ENCODE results near the genes PVALEF and PDE6G.

GRCh38 chr17:81154854-81155190, 10.5 kb upstream of the PVALEF start:
- RRBS: no CpG with 5 or more reads among the region's 13 CpGs
CAGE:
- cytosol, long polyA plus RNA: no peak
- long polyA plus RNA: no peak
- nucleus, long polyA plus RNA: no peak

DNA sequence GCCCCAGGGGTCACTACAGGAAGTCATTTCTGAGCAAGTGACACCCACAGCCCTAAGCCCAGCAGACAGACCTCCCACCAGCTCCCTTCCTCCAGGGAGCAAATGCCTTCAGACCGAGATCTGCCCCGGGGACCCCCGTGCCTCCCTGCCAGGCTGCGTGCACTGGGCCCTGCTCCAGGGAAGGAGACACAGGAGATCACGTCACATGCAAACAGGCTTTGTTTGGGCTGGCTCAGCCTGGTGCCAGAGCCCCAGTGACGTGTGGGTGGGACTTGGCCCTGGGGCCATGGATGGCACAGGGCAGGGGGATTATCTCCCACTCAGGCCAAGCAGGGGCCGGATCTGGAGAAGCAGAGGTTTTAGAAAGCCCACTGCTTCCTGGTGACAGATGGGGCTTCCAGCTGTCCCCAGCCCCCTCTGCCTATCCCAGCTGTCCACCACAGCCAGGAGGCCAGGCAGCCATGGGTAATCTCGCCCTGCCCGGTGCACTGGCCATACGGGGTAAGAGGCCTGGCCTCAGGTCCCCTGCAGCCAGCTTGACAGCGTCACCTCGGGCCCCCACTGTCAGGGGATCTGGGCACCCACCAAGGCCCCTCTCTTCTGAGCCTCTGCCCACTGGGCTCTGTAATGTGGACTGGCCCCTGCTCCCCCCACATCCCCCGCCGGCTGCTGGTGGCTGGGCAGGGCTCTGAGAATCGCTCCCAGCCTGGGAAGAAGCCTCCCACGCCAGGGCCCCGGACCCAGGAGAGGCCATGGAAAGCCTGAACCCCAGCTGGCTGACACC, at the start of gene PVALEF:
Gene PVALEF (plus strand): TSS at position 693 of the 784 bp plus-strand sequence.
- RRBS: 54% methylated on average over 4 of the region's 17 CpGs
CAGE:
- cytosol, long polyA plus RNA: no peak
- long polyA plus RNA: no peak
- nucleus, long polyA plus RNA: no peak

- RRBS: no CpG with 5 or more reads among the region's 13 CpGs
CAGE:
- cytosol, long polyA plus RNA: no peak
- long polyA plus RNA: no peak
- nucleus, long polyA plus RNA: no peak
These were observed 5.6 kb upstream of the CEP131 start for GRCh38 chr17:81228284-81228907.

DNA sequence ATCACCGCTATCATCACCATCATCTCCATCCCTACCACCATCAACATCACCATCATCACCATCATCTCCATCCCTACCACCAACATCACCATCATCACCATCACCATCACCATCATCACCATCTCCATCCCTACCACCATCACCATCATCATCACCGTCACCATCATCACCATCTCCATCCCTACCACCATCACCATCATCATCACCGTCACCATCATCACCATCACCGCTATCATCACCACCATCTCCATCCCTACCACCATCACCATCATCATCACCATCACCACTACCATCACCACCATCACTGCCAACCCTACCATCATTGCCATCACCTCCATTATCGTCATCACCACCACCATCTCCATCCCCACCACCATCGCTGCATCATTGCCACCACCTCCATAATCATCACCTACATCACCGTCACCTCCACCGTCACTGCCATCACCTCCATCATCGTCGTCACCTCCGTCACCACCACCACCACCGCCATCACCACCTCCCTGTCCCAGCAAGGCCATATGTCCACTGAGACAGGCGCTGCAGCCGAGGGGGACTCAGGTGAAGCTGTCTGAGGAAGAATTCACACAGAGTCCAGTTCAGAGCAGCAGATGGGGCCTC, 14.6 kb downstream of the NDUFAF8 start:
- RRBS: no CpG with 5 or more reads among the region's 14 CpGs
CAGE:
- cytosol, long polyA plus RNA: no peak
- long polyA plus RNA: no peak
- nucleus, long polyA plus RNA: no peak

DNA sequence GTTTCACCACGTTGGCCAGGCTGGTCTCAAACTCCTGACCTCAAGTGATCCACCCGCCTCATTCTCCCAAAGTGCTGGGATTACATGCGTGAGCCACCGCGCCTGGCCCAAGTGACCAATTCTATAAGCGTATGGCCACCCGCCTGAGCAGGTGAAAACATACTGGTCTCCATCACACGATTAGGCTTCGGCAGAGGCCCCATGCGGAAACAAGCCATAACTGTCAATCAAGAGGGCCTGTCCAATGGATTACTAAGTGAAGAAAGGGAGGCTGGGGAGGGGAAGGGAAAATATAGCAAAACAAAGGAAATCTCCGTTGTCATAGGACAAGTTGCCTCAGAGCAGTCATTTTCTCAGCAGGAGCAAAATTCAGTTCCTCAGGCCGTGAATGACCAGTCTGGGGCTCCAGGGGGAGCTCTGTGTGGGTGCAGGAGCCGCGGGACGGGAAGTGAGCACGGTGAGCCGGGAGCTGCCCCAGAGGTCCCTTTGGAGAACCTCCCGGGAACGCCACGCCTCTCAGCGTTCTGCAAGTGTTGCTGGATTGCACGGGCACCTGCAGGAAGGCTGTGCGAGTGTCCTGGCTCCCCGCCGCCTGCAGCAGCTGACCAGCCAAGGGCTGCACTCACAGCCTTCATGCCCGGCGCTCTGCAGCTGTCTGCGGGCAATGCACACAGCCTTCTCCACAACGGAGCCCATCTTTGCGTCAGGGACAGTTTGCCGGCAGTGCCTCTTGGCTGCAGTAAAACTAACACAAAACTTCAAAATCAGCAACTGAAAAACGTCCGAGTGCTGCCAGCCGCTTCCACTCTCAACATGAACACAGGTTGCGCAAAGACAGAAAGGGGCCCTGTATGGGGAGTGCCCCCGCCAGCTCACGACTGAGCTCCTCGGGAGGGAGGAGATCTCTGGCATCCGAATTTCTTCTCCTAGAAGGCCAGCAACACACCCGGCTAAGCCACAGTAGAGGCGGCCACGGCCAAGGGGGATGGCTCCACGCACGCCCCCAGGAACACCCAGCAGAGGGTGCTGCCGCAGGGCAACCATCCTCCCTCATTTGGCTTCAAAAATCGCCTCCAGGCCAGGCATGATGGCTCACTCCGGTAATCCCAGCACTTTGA, 15.9 kb downstream of the NDUFAF8 start:
- RRBS: 98% methylated on average over 6 of the region's 47 CpGs
CAGE:
- cytosol, long polyA plus RNA: no peak
- long polyA plus RNA: no peak
- nucleus, long polyA plus RNA: no peak

DNA sequence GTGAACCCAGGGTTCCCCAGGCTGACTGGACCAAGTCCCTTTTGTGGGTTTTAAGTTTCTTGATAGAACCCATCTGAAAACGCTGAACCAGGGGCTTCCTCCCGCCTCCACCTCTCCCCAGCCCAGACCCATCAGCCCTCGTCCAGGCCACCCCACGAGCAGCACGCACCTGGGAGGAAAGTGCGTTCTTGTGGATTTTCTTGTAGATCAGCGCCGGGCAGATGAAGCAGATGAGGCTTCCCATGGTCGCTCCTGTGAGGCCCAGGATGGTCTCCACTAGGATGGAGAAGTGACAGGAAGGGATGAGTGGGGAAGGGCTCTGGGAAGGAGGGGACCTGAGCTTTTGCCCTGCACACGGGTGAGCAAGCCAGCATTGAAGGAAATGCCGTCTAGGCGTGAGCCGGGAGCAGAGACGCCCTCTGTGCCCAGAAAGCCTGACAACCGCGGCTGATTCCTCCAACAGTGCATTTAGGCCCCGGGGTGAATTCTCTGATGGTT, 24.3 kb downstream of the SLC38A10 start:
- RRBS: 96% methylated on average over 5 of the region's 17 CpGs
CAGE:
- cytosol, long polyA plus RNA: no peak
- long polyA plus RNA: no peak
- nucleus, long polyA plus RNA: no peak

DNA sequence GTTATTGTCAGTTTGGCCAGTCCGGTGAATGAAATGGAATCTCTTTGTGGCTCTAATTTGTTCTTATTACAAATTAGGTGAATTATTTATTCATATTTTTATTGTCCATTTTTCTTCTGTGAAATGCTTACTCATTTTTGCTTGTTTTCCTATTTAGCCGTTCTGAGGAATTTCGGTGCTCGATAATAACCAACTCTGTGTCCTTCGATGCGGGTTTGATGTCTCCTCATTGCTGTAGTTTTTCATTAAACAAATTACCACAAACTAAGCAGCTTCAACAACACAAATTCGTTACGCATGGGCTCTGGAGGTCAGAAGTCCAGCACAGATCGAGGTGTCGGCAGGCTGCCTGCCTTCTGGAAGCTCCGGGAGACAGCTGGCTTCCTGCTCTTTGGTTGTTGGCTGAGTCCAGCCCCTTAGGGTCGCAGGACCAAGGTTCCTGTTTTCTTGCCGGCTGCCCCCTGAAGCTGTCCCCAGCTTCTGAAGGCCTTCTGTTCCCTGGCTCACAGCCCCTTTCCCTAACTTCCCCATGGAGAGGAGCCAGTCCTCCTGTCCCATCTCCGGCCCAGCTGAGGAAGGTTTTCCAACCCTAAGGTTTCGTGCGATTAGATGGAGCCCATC, 4.2 kb upstream of the SLC38A10 start:
- RRBS: 94% methylated on average over 4 of the region's 16 CpGs
CAGE:
- cytosol, long polyA plus RNA: no peak
- long polyA plus RNA: no peak
- nucleus, long polyA plus RNA: no peak

- RRBS: 88% methylated on average over 2 of the region's 24 CpGs
CAGE:
- cytosol, long polyA plus RNA: no peak
- long polyA plus RNA: no peak
- nucleus, long polyA plus RNA: no peak
These were observed 33.5 kb upstream of the SLC38A10 start for GRCh38 chr17:81328360-81329250.

GRCh38 chr17:81331731-81332110, 36.6 kb upstream of the SLC38A10 start:
- RRBS: no CpG with 5 or more reads among the region's 9 CpGs
CAGE:
- cytosol, long polyA plus RNA: no peak
- long polyA plus RNA: no peak
- nucleus, long polyA plus RNA: no peak

GRCh38 chr17:81388886-81389525, 6.3 kb upstream of the BAHCC1 start:
- RRBS: no CpG with 5 or more reads among the region's 17 CpGs
CAGE:
- cytosol, long polyA plus RNA: no peak
- long polyA plus RNA: no peak
- nucleus, long polyA plus RNA: no peak

DNA sequence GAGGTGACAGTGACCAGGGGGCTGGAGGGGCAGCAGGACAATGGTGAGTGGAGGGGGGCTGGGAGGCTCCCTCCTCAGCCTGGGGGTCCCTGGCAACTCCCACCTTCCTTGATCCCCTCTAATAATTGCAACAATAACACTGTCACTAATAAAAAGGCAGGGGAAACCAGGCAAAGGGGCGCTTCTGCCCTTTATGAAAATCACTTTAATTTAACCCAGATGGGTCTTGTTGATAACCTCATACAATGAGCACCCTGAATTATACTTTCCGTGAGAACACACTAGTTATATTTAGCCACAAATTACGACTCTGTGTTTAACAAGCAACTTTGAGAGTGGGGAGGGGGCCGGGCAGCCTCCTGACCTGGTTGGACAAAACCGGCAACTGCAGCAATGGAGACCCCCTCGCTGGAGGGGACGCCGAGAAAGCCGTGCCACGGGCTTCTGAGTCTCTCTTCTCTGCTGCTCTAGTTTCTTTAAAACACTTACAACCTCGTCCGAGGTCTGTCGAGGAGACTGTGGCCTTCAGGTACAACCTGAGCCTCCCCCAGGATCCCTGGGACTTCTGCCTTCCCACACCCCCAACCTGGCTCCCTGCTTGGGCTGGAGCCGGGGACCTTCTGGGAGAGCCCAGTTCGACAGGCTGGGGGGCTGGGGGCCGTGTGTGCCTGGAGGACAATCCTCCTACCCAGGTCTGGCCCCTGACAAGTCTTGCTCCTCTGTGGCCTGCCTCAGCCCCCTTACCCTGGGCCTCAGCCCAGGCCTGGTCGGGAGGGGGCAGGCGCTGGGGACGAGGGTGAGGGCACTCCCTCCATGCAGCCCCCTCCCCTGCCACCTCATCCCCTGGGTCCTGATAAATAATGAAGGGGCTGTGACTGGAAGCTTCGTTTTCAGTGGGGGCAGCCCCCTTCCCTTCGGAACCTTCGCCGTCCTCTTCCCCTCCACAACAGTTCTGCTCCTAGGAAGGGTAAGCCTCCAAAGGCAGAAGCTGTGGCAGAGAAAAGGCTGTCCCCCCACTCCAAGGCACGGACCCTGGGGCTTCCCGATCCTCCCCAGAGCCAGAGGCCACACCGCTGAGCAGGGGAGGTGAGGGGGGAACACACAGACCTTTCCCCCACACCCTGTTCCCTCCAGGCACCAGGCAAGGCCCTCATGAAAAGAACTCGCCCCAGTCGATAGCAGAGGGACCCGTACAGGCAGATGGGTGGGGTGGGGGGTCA, 5.3 kb upstream of the BAHCC1 start:
- RRBS: no CpG with 5 or more reads among the region's 29 CpGs
CAGE:
- cytosol, long polyA plus RNA: no peak
- long polyA plus RNA: no peak
- nucleus, long polyA plus RNA: no peak

GRCh38 chr17:81391779-81392524, 3.3 kb upstream of the BAHCC1 start:
- RRBS: no CpG with 5 or more reads among the region's 25 CpGs
CAGE:
- cytosol, long polyA plus RNA: no peak
- long polyA plus RNA: no peak
- nucleus, long polyA plus RNA: no peak

DNA sequence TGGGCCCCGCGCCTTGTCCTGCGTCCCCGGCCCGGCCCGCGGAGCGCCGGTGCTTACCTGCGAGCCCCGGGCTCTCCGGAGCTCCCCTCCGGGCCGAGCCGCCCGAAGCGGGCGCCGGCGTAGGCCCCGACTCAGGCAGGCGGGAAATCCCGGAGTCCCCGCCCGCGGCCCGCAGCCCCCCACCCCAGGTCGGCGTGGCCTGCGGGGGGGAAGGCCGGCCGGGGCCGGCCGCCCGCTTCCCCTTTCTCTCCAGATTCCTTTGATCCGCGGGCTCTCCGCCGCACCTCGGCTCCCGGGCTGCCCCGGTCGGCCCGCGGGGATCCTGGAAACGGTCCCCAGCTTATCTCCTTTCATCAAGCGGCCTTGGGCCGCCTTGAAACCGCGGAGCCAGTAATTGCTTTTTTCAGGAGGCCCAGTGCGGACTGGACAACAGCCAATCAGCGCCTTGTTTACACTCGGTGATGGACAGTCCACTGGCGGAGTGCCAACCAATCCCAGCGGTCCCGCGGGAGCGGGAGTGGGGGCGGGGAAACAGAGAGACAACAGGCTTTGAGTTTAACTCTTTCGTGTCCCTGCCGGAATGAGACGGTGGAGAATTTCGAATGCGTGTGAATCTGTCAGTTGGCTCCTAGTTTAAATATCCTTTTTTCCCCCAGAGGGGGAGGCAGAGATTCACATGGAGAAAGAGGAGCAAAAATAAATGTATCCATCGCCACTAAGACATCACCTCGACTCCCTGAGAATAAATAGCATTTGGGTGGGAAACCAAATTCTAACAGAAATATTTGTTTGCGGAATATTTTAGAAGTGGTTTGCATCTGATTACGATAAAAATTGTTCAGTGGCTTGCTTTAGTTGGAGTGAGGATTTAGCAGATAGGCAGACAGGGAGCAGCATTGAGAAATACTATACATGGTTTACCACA, 1.3 kb upstream of the BAHCC1 start:
- RRBS: under 1% methylated on average over 15 of the region's 68 CpGs
CAGE:
- cytosol, long polyA plus RNA: no peak
- long polyA plus RNA: no peak
- nucleus, long polyA plus RNA: no peak

DNA sequence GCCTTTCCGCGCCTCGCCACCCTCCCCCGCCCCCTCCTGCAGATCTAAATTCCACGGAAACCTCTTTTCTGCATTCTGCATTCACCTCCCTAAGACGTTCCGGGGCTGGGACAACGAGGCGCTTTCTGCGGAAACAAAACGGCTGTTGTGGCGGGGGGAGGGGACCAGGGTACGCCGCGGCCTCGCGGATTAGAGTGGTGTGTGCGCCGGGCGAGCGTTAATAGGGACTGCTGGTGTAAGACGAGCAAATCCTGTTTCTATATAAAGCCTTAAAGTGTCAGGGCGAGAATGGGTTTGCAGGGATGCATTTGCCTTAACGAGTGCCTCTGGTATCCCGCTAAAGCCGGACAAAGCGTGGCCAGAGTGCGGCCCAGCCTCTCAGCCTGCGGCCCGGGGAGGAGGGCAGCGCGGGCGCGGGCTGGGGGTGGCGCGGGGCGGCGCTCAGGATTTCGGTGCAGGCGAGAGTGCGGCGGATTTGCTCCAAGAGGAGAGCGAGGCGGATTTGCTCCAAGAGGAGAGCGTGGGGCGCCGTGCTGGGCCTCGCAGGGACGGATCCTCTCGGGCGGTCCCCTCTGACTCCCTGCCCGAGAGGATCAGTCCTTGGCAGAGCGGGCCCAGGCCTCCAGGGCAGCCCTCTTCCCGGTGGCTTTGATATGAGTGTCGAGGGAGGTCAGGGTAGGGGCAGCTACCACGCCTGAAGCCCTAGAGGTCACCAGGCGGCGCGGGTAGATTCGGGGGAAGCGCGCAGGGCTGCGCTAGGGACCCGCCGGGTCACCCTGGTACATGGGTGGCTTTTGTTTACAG, 5.1 kb downstream of the BAHCC1 start:
- RRBS: 34% methylated on average over 16 of the region's 65 CpGs
CAGE:
- cytosol, long polyA plus RNA: no peak
- long polyA plus RNA: no peak
- nucleus, long polyA plus RNA: no peak

- RRBS: 78% methylated on average over 9 of the region's 39 CpGs
CAGE:
- cytosol, long polyA plus RNA: no peak
- long polyA plus RNA: no peak
- nucleus, long polyA plus RNA: no peak
These were observed 40.8 kb downstream of the ACTG1 start for GRCh38 chr17:81471482-81472572.

GRCh38 chr17:81565016-81566143, 13.2 kb upstream of the FAAP100 start:
- RRBS: 97% methylated on average over 5 of the region's 38 CpGs
CAGE:
- cytosol, long polyA plus RNA: no peak
- long polyA plus RNA: no peak
- nucleus, long polyA plus RNA: no peak

DNA sequence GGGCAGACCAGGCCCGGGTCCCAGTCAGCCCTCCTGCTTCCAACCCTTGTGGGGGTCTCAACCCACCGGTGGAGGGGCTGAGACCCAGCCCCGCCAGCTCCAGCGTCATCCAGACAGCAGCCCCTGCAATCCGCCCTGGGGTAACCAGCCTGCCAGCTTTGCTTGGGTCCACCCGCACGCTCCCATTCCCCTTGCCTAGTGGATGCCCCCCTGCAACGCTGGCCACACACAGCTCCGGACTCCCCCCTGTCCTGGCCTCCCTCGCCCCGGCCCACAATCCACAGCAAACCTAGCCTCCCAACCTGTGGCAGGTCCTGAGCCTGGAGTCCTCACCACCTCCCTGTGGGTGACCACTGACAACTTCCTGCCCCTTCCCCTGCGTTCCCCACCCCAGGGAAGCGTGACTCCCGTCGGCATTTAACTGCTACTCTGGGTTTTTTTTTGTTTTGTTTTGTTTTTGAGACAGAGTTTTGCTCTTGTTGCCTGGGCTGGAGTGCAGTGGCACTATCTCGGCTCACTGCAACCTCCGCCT, 2.9 kb downstream of the PDE6G start:
- RRBS: 65% methylated on average over 2 of the region's 17 CpGs
CAGE:
- cytosol, long polyA plus RNA: no peak
- long polyA plus RNA: no peak
- nucleus, long polyA plus RNA: no peak

GRCh38 chr17:81656491-81656700, at the start of gene PDE6G:
Gene PDE6G (minus strand): TSS chr17:81656542.
- RRBS: no CpG with 5 or more reads among the region's 6 CpGs
CAGE:
- cytosol, long polyA plus RNA: no peak
- long polyA plus RNA: no peak
- nucleus, long polyA plus RNA: no peak

- RRBS: no CpG with 5 or more reads among the region's 13 CpGs
CAGE:
- cytosol, long polyA plus RNA: no peak
- long polyA plus RNA: no peak
- nucleus, long polyA plus RNA: no peak
These were observed 2.0 kb downstream of the SLC25A10 start for GRCh38 chr17:81714115-81714388.

GRCh38 chr17:81846318-81846793, 11.5 kb upstream of the PPP1R27 start:
- RRBS: 100% methylated on average over 1 of the region's 24 CpGs
CAGE:
- cytosol, long polyA plus RNA: no peak
- long polyA plus RNA: no peak
- nucleus, long polyA plus RNA: no peak